ENCODE measurements around the genes HIVEP3 and PPIH.

GRCh38 chr1:41341912-41342527, 99.9 kb upstream of the SCMH1 start:
- PRO-cap: no peak
- CAGE, long polyA plus RNA: no peak

DNA sequence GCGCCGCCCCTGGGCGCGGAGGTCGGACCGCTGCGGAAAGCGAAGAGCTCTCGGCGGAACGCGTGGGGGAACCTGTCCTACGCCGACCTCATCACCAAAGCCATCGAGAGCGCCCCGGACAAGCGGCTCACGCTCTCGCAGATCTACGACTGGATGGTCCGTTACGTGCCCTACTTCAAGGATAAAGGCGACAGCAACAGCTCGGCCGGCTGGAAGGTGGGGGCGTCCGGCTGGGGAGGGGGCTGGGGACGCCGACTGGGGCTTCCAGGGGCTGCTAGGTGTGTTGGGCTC, 120.0 kb upstream of the SCMH1 start:
- PRO-cap: no peak
- CAGE, long polyA plus RNA: no peak

- PRO-cap: bidirectional peak, plus-strand start at chr1:41382343, minus-strand start at chr1:41382189
- CAGE, long polyA plus RNA: no peak
These were observed 102.3 kb downstream of the EDN2 start for GRCh38 chr1:41381948-41382747.

DNA sequence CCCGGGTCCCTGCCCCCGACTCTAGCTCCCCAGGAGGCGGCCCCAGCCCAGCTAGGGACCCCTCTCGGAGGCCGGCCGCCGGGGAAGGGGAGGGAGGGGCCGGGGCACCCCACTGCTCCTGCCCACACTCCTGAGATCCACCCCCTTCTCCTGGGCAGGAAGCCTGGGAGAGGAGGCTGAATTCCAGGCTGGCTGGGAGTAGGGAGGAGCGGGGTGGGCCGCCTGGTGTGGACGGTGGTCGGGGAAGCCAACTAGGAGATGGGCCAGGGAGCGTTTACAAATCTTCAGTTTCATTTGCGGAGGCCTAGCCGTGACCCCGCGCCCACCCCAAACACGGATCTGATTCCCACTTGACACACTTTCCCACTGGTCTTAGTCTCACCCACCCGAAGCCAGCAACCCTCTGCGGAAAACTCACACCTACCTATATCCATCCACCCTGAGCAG, 101.7 kb downstream of the EDN2 start:
- PRO-cap: no peak
- CAGE, long polyA plus RNA: no peak

GRCh38 chr1:41435504-41436139, 48.9 kb downstream of the EDN2 start:
- PRO-cap: no peak
- CAGE, long polyA plus RNA: no peak

- PRO-cap: no peak
- CAGE, long polyA plus RNA: no peak
These were observed 14.3 kb upstream of the EDN2 start for GRCh38 chr1:41498697-41499303.

GRCh38 chr1:41499563-41500063, 15.1 kb upstream of the EDN2 start:
- PRO-cap: no peak
- CAGE, long polyA plus RNA: no peak

DNA sequence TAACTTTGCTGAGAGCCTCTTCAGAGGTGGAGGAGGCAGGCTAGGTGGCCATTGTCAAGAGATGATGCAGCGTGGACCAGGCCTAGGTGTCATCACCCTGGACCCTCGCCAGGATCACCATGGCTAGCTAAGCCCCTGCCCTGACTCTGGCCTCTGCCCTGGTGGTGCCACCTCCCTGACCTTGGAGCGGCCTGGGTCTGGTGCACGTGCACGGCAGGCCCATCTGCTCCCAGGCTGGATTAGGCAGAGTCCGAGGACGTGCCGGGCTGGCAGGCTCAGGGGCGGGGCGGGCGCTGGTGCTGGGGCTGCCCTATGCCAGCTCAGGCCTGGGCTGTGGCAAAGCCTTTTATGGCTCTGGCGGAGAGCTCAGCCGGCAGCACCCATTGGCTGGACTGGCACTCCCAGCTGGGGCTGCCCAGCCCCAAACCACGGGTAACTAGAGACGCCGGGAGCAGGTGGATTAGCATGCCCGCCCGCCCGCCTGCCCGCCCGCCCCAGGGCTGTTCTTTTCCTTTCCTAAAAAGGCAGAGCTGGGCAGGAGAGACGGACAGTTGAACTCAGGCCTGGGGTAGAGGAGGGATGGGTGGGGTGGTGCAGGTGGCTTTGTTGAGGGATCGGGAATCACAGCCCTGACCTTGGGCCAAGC, 17.1 kb upstream of the EDN2 start:
- PRO-cap: no peak
- CAGE, long polyA plus RNA: no peak

DNA sequence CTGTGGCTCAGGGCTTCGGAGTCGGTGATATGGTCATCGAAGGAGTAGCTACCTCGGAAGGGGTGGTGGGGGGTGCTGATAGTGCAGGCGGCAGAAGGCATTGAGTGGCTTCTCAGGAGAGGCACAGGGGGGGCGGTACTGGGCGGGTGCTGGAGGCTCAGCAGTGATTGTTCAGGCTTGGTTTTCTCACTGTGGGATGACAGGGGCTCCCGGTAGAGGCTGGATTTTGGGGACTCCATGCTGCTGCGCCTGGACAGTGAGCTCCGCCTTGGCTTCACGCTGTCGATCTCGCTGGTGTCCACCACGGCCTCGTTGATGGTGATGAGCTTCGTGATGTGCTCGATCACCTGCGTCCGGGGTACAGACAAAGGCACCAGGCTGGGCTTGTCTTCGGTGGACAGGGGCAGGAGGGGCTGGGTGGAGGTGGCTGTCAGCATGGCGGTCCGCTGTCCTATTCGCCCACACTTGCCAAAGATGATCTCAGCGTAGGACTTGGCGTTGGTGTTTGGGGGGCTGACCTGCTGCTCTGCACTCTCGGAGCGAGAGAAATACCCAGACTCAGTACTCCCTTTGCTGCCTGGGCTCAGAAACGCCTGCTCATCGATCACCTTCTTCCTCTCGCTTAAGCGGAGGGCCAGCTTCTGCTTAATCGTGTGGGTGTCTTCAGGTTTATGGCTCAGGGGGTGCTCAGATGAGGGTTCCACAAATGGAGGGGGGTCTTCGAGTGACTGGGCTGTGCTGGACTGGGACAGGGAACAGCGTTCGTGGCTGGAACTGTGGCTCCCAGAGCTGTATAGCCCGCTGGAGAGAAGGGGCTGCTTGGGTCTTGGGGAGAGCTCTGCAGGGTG, 98.8 kb upstream of the EDN2 start:
- PRO-cap: no peak
- CAGE, long polyA plus RNA: no peak

DNA sequence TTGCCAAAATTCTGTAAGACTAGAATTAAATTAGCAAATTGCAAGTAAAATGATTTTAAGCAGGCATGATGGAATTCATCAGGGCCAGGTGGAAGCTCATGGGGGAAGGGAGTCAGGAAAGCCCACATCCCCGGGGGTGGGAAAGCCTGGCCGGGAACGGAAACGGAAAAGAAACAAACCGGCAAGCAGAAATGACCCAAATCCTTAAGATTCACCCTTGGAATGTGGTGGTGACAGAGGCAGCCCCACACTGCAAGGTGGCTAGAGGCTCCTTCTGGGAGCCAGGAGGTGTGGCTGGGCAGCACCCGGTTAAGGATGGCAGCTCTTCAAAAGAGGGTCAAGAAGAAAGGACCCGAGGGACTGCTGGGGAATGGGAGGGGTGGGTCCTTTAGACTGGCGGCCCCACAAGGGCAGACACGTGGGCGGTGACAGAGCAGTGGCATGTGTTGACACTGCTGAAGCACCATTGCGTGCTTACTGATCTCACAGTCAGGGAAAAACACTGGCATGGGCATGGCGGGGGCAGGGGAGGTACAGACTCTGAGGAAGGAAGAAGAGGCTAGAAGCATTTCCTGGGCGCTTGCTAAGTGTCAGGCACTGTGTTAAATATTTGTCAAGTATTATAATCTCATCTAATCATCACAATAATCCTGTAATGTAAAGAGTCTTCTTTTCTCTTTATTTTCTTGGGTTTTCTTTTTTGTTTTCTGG, 165.5 kb upstream of the EDN2 start:
- PRO-cap: no peak
- CAGE, long polyA plus RNA: no peak

DNA sequence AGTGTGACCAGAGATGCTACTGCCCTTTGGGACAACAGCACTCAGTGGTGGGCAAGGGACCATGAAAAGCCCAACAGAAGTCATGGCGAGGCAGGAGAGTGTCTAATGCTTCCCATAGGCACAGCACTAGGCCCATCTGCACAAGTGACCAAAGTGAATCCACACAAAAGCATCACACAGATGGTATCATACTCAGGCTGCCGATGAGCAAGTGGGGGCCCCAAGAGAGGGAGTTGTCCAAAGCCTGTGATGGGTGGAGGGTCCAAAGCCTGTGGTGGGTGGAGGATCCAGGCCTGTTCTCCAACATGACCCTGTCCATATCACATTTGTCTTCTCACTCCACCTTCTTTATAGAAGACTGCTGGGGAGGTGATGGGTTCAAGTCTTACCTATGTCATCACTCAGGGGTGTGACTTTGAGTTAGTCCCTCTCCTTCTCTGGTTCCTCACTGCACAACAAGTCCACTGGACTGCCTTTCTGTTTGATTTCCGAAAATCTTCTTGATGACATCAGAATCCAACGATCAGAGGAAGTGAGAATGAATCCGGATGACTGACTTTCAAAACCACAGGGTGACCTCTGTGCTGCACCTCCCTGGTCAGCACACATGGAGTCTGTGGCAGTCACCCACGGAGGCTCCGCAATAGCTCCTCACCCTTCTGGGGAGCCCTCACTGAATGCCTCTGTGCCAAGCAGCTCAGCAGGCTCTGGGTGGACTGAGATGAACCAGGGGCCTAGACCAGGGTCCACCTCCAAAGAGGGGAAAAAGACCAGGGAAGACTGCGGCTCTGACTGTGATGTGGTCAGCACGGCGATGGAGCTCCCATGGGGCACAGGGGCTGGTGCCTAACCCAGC, 166.8 kb downstream of the HIVEP3 start:
- PRO-cap: no peak
- CAGE, long polyA plus RNA: no peak

GRCh38 chr1:41773006-41773500, 145.7 kb downstream of the HIVEP3 start:
- PRO-cap: no peak
- CAGE, long polyA plus RNA: no peak

DNA sequence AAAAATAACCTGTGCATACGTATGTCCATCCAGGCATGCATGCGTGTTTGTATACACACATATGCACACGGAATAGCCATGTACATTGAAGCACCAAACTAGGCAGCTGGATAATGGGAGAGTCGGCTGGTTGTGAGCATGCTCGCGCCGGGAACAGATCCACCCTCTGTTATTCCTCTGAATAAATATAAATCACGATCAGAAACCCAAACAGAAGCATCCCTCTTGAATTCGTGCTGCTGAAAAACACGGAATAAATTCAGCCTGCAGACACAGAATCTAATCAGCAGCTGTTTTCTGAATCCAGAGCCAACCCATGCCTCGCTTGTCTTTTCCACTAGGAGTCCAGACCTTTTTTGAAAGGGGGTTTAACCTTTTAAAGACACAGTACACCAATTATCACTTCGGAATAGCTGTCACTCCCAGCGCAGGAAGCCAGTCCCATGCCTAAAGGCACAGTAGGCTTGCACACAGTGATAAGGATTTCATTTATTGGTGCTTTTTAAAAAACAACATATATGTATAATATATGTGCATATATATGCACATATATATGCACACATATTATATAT, at the start of gene HIVEP3:
Gene HIVEP3, minus strand, starts transcription at position 352 of the 572 bp plus-strand sequence.
- PRO-cap: no peak
- CAGE, long polyA plus RNA: no peak

DNA sequence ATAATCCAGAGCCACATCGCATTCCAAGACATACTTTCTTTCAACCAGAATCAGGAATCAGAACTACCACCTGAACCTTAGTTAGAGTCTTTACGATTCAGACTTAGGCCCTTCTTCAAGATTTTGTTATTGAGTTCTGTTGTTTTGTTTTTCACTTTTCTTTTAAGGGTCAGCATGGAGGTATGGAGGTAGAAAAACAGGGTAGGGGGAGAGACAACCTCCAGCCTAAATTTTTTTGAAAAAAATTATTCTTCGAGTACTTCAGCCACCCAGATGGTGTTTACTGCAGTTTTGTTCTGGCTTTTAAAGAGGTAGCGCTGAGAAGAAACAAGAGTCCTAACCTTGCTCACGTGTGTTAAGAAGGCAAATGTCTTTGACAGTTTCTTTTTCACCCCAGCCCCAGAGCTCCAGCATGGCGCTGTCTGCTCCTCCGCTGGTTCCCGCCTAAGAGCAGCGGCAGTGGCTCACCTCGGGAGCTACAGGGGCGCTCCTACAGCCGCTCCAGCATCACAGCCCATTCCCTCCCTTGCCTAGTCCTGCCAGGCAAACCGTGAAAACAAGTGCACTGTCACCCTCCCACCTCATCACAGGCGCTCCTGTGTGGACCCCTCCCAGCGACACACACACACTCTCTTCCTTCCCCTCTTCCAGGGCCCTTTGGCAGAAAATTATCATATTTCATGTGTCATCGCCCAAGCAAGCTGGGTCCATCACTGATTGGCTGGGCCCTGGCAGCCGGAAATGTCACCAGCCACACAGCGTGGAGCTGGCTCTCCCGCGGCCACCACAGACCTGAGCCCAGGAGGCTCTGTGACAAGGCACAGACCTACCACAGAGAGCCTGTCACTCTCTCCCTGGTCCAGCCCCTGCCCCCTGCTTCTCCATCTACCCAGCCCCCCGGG, 1.0 kb upstream of the HIVEP3 start:
- PRO-cap: no peak
- CAGE, long polyA plus RNA: no peak

DNA sequence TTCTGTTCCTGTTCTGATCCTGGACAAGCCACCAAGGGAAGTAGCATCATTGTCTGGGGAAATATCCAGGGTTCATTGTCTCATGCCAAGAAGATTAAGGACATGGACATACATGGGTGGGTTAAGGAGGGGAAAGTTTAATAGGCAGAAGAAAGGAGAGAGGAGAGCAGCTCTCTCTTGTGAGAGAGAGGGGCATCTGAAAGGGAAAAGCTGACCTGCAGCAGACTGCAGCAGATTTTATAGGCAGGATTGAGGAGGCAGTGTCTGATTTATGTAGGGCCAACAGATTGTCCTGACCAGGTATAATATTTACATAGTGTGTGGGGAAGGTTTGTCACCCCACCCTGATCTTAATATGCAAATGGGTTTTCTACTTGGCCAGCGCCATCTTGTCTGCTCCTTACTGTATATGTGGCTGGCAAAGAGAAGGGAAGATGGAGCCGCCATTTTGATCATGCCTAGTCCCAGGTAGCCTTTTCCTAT, 50.0 kb downstream of the CCDC30 start:
- PRO-cap: no peak
- CAGE, long polyA plus RNA: no peak

- PRO-cap: bidirectional peak, plus-strand start at chr1:42658043, minus-strand start at chr1:42658054
- CAGE, long polyA plus RNA: no peak
These were observed 413 bp upstream of the PPIH start for GRCh38 chr1:42657847-42658172.

GRCh38 chr1:42658173-42658633, at the start of gene PPIH:
Gene PPIH, plus strand, starts transcription at chr1:42658423.
- PRO-cap: bidirectional peak, plus-strand start at chr1:42658424, minus-strand start at chr1:42658277
- CAGE, long polyA plus RNA: start-site peak on the plus strand at chr1:42658353-42658449, 974 and 1,099 reads in 2 replicates

- PRO-cap: no peak
- CAGE, long polyA plus RNA: no peak
These were observed 1.1 kb downstream of the YBX1 start for GRCh38 chr1:42683386-42683642.

DNA sequence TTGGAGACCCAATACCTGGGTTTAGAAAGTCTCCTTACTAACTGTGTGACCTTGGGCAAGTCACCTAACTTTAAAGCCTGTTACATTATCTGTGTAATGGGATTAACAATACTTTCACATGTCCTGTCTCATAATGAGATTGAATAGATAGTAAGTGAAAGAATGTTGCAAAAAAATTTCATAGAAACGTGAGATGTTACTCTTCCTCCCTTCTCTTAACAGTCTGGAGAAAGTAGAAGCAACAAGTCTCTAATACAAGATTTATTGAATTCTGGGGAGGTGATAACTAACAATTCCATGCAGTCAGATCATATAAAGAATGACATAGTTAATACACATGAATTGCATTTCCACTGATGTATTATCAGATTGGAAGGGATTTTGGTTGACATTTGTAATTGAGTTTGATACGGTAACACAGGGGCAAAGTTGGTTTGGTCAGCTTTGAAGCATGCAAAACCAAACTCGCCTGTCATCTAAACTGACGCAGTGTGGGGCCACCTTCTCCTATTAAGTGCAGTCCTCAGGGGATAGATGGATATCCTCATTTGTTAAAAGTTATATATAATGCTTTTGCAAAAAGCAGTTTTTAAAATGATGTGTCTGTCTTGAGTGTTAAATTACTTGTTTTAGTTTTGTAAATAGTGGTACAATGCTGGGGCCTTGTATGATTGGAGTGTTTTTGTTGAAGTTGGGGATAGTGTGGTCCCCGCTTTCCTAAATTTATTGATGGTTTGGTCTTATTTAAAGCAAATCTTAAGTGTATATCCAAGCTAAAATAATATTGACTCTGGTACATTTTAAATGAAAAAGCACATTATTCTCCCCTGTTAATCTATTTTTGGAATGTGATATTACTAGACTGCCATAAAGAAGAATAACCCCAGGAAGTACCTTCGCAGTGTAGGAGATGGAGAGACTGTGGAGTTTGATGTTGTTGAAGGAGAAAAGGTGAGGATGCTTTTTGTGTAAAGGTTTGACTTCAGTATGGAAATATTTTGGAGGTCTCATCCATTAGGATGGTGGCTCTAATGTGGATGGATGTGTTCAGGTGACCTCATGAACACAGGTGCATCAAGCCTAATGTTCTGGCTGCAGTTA, 13.5 kb downstream of the YBX1 start:
- PRO-cap: no peak
- CAGE, long polyA plus RNA: no peak

DNA sequence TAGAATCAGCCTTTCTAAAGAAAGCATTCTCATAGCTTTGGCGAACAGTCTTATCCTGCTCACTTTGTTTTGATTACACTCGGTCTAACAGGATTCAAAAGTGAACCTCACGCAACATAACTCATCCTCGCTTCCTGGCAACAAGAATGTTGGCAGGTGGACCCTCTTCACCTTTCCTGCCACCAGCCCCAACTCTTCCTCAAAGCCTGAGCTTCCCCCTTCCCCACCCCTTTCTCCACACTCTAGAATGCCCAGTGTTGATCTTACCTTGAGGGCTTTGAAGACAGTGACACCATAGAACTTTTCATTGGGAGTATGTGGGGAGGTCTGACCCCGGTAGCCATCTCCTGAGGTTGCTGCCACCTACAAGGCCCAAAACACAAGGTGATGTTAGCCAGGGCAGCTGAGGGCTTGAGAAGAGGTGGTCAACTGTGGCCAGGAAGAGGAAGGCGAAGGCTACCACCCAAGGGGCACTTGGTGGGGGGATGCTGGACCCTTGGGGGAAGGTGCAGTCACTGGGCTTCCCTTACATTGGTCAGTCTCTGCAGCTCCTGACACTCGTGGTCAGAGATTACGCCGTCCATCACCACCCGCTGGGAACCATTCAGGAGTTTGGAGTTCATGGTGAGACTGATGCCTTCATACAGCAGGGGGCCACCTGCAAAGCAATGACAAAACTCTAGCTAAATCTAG, 12.1 kb upstream of the CLDN19 start:
- PRO-cap: no peak
- CAGE, long polyA plus RNA: no peak

Data from B cell (primary cell).